Smooth muscle cell (in vitro differentiated cells): ENCODE data around the genes LUZP4, LONRF3 and CT47C1.

GRCh38 chrX:111621255-111621703 lies 59.7 kb upstream of the ALG13 start:
- RAMPAGE, long total RNA = no peak

DNA sequence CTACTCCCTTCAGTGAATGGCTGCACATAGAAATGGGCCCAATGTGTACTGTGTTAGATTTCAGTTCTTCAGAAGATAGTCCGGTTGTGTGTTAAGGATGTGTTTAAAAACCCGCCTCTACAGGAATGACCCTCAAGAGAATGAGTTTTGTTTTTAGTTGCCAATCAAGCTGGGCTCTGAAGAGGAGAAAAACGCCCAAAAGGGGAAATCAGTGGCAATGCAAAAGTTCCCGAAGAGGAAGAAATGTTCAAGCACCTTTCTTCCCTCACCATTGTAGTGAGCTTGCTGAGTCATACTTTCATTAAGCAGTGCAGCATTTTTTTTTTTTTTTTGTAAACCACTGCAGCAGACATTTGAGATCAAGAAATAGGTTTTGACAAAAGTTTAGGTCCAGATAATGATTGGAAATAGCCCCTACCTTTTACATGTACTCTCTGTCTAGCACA lies 7.1 kb upstream of the TRPC5OS start:
- RAMPAGE, long total RNA = no peak

- RAMPAGE, long total RNA = no peak
Observed at GRCh38 chrX:111870612-111870934, 5.4 kb upstream of the TRPC5OS start.

DNA sequence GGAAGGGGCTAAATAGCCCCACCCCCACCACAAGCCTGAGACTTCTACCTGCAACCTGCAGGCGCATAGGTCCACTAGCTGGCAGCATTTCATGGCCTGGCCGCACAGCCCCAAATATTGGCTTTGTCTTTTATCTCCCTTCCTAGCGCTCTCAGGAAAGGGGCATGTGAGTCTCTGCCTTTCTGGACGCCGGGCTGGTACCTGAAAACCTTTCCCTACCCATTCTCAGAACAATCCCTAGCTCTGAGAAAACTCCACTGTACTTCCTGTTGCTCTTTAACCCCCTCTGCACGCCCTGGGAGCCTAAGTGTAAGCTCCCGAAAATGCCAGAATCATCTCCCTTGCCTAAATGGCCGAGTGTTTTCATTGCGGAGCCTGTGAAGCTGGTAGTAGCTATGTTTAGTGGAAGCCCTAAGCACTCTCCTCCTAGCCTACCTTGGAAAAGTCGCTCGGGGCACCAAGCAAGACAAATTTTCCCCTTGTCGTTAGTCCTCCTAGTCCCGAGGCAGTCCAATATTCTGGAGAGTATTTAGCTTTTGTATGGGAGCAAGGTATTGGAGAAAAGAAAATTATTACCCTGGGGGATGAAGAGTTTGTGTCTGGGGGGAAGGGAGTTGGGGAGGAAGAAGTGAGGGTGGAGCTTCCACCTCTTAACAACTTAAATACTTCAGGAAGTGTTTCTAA lies 1.1 kb downstream of the RTL4 start:
- RAMPAGE, long total RNA = no peak

- RAMPAGE, long total RNA = no peak
Observed at GRCh38 chrX:112734022-112734392, 54.3 kb upstream of the LHFPL1 start.

GRCh38 chrX:112832566-112833253 lies 7.9 kb downstream of the AMOT start:
- RAMPAGE, long total RNA = no peak

DNA sequence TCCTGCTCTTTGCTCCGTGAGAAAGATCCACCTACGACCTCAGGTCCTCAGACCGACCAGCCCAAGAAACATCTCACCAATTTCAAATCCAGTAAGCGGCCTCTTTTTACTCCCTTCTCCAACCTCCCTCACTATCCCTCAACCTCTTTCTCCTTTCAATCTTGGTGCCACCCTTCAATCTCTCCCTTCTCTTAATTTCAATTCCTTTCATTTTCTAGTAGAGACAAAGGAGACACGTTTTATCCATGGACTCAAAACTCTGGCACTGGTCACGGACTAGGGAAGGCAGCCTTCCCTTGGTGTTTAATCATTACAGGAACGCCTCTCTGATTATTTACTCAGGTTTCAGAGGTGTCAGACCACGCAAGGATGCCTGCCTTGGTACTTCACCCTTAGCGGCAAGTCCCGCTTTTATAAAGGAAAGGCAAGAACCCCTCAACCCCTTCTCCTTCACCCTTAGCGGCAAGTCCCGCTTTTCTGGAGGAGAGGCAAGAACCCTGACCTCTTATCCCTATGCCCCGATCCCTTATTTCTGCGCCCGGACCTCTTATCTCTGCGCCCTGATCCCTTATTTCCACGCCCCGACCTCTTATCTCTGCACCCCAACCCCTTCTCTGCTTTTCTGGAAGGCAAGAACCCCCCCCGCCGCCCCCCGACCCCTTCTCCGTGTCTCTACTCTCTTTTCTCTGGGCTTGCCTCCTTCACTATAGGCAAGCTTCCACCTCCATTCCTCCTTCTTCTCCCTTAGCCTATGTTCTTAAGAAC lies 543.2 kb upstream of the HTR2C start:
- RAMPAGE, long total RNA = no peak

- RAMPAGE, long total RNA = no peak
Observed at GRCh38 chrX:114999155-114999573, 18.3 kb downstream of the IL13RA2 start.

DNA sequence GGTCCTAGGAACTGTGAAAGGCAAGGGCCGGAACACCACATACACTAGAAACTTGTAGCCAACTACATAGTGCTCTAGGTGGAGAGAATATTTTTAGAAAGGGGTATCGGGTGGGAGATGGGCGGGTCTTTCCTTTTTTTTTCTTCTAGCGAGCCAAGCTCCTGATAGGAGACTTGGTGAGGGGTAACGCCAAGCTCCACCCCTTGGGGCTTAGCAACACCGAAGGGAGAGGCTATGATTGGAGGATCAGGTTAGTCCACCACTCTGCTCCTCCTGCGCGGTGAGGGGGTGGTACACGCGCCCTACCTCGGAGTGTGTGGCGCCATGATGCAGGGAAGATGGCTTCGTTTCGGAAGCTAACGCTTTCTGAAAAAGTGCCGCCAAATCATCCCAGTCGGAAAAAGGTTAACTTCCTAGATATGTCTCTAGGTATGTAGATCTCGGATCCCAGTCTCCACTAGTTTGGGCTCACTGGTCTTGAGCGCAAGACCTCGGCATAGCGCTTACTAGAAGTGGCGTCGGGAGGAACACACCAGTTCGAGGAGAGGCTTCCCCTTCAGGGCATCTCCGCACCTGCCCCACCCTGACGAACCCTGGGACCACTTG lies at the start of gene LUZP4:
TSS of gene LUZP4 (plus strand) at position 294 of the 606 bp plus-strand sequence.
- RAMPAGE, long total RNA = no peak

- RAMPAGE, long total RNA = no peak
Observed at GRCh38 chrX:115562444-115562583, 1.3 kb downstream of the PLS3 start.

DNA sequence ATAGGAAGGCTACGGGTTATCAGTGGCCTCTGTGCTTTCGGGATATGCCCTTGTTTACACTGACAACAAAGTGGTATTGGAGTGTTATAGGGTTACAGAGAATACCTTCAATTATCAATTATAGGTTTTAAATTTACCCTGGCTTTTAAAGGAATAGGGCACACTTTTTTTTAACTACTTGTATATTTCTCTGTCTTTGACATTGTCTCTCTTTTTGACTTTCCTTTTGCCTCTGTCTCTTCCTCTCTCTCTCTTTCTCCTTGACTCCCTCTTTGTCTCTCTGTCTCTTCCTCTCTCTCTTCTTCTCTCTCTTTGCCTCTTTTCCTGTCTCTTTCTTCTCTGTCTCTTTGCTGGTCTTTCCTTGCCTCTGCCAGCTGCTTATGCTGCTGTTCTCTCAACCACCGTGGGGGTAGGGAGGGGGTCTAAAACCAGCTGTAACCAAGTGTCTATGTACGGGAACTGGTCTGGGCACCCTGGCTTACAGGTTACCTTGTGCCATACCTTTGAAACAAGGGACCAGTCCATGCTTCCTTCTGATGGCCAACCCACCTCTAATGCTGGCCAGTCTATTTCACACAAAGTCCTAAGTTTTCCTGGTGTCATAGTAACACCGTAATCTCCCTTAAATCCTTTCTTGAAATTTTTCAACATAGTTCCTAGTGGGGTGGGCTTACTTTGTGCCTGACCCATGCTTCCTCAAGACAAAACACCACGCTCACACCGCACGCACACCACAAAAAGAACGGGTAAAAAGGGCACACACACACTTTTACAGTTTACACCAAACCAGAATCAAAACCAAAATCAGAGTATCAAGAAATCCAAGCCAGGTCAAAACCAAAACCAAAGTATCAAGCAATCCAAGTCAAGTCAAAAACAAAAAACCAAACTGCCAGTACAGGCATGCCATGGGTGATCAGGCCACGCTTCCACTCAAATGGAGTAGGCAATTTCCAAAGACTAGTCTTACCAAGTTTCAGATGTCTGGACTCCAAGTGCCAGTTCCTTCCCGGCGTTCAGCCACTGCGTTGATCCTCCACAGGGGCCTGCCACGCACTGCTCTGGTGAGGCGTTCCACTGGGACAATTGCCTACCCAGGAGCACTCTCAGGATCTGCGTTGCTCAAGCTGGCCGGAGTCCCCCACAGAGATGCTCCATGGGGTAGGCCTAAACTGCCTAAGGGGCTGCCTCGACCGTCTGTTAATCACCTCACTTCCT lies 247.6 kb upstream of the AGTR2 start:
- RAMPAGE, long total RNA = no peak

- RAMPAGE, long total RNA = no peak
Observed at GRCh38 chrX:115948309-115948891, 222.1 kb upstream of the AGTR2 start.

- RAMPAGE, long total RNA = no peak
Observed at GRCh38 chrX:117299226-117299425, 817.5 kb downstream of the KLHL13 start.

DNA sequence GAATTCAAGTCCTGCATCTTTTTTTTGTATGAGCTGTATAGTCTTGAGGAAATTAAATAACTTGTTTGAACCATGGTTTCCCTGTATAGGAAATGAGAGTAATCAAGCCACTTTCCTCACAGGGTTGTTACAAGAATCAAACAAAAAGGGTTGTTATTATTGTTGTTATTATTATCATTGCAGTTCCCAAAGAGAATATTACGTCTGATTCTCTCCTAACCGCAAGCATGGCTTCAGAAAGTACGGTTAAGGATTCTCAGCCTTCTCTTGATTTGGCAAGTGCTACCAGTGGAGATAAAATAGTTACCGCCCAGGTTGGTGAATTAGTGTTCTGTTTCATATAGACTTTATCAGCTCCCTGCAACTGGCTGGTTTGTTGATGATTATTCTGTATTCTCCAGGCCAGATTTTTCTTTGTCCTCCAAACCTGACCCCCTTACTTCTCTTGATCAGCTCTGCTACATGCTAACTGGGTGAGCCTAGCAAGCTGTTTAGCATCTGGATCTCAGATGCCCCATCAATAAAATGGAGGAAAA lies 48.0 kb downstream of the WDR44 start:
- RAMPAGE, long total RNA = no peak

DNA sequence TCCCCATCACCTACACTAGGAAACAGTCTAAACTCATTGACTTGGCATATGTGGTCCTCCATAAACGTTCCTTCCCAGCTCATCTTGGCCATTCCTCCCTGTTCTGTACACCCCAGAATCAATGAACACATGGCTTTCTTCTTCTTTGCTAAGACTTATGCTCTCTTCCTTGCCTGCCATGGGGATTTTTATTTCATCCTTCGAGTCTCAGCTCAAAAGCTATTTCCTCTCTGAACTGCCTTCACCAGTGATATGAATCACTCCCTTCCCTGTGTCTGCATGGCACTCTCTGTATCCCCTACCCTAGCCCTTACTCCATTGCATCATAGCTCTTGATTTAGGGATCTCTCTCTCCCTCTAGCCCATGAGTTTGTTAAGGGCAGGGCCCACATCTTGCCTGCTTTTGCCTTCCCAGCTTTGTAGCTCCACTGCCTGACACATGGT lies 34.8 kb downstream of the DOCK11 start:
- RAMPAGE, long total RNA = no peak

DNA sequence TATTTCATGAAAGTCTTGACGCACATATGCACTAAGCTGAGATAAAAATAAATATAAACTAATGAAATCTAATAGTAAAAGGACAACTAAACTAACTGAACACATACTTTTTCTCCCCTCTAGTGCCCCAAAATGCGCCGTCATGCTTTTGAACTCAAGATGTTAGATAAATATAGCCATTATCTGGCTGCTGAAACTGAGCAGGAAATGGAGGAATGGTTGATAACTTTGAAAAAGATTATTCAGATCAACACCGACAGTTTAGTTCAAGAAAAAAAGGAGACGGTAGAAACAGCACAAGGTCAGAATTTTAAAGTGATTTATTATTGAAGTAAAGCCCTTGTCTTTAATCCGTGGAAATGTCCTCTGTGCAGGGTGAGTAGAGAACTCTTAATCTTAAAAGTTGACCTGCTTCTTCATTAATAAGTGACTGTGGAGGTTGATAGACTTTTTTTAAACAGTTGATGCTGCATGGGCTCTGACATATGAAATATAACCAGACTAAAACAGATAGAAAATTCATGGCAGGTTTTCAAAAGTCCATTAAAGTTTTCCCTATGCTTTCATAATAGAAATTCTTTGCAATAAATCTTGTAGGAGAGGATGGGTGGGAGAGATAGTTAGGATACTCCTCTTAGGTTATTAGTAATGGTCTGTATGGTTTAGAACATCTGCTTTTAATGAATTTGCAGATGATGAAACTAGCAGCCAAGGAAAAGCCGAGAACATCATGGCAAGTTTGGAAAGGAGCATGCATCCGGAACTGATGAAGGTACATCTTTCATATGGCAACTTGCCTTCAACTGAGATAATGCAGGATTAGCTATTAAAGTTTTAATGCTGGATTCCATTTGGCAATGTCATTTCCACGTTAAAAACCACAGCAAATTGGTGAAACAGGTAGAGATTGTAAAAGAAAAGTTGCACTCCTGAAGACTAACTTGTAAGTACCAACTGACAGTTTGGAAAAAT lies 70.6 kb downstream of the DOCK11 start:
- RAMPAGE, long total RNA = no peak

- RAMPAGE, long total RNA = no peak
Observed at GRCh38 chrX:118724877-118725297, 2.5 kb upstream of the IL13RA1 start.

- RAMPAGE, long total RNA = no peak
Observed at GRCh38 chrX:118726438-118726642, 1.1 kb upstream of the IL13RA1 start.

GRCh38 chrX:118974299-118974798 lies at the start of gene LONRF3:
TSS of gene LONRF3 (plus strand) at chrX:118974618.
- RAMPAGE, long total RNA = no peak

DNA sequence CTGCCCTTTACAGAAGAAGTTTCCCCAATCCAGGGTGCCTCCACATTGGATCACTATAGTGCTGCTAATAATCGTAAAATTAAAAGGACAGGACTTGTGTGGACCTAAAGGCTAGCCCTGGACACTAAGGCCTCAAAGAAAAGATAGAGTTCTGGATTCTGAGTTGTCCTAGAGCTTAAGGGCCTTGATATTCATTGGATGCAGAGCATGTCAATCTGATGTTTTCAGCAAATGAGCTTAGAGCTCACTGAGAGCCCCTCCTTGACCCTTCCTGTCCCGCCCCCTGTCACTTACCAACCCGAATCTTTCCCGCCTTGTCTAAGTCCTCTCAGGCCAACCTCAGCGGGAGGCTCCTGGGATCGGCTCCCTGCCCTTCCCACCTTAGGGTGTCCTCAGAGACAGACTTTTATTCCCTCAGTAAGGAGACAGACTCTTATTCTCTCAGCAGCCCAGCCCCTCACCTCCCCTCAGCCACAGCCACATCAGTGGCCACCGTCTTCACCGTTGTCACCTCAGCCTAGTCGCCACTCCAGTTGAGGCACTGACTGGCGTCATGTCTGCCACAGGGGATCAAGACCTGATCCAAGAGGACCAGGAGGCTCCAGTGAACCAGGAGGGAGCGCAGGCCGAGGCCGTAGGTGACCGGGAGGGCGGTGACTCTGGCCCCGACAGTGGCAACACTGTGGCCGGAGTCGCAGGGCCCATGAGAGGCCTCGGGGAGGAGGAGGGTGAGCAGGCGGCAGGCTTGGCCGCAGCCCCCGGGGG lies at the start of gene CT47C1:
TSS of gene CT47C1 (plus strand) at position 321 of the 765 bp plus-strand sequence.
- RAMPAGE, long total RNA = no peak